Thoracic aorta (tissue), 1 donor: Measurements from ENCODE around the genes LGALS16, PLD3, SERTAD3 and SHKBP1.

DNA sequence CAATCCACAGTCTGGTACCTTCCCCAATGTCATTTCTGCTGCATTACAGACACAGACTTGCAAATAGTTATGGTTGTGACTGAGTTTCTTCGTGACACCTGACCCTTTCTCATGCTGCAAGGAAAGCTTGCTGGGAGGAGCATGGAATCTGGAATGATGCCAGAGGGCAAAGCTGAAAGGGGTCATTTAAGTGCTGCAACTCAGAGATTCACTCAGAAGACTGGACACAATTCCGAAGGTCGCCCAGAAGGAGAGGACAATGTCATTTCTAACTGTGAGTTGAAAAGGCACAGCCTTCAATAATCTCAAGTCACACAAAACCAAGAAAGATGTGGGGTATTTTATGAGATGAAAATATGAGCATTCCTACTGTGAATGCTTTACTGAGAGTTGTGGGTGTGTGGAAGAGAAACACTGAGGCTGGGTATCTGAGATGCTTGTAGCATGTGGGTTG is at the start of gene LGALS16:
Gene LGALS16 (plus strand): TSS at position 211 of the 454 bp plus-strand sequence.
- RAMPAGE, long total RNA, result no peak

DNA sequence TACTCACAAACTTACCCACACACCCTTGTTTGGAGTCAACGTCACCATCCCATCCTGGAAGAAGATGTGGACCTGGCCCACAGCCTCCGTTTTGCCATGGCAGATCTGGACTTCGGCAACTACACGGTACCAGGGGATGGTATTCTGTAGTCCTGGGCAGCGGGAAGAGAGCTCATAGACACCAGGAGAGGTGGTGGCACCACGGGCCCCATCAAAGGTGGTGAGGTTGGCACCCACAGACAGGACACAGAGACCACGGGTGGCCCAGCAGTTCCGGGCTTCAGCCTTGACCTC is 20.5 kb upstream of the FBL start:
- RAMPAGE, long total RNA, result no peak

- RAMPAGE, long total RNA, result no peak
Measured at GRCh38 chr19:39889896-39890163, 43.7 kb upstream of the FBL start.

DNA sequence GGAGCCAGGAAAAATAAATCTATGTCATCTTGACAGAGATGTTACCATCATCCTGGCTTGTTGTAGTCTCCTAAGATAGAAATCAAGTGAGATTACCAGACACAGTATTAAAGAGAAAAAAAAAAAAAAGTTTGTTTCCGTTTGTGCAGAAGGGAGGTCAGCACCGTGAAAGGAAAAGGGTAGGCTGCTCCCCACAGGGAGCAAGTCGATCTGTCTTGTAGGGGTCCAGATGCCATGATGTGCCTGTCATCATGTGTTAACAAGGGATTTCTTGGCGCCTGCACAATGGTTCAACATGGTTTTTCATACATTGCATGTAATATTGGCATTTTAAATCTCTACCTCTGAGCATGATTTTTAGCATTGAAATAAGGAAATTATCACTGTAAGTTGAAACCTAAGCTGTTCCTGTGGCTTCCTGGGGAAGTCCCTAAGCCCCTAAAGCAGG is 29.4 kb upstream of the PSMC4 start:
- RAMPAGE, long total RNA, result no peak

DNA sequence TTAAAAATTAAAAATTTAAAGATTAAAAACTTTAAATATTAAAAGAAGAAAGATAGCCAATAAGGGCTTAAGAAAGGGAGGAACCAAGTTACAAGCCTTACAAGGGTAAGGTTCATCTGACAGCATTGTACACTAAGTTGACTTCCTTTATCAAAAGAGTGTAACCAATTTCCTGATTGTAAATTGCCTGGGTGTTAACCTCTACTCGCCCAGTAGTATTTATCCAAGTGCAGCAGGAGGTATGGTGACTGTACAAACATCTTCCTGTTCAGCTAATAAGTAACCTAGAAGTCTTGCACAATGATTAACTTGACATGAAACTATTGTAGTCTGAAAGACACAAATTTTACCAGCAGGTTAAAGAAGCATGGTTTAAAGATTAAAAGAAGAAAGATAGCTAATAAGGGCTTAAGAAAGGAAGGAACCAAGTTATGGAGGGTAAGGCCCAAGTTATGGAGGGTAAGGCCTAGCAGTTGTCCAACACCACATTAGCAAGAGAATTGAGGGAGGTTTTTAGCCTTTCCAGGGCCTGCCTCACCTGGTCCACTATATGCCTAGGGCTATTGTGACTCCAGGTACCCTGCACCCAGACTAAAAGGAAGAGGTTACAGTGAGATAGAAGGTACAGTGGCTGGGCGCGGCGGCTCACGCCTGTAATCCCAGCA is 26.8 kb upstream of the PSMC4 start:
- RAMPAGE, long total RNA, result no peak

- RAMPAGE, long total RNA, result no peak
Measured at GRCh38 chr19:40204262-40204696, 13.1 kb downstream of the MAP3K10 start.

DNA sequence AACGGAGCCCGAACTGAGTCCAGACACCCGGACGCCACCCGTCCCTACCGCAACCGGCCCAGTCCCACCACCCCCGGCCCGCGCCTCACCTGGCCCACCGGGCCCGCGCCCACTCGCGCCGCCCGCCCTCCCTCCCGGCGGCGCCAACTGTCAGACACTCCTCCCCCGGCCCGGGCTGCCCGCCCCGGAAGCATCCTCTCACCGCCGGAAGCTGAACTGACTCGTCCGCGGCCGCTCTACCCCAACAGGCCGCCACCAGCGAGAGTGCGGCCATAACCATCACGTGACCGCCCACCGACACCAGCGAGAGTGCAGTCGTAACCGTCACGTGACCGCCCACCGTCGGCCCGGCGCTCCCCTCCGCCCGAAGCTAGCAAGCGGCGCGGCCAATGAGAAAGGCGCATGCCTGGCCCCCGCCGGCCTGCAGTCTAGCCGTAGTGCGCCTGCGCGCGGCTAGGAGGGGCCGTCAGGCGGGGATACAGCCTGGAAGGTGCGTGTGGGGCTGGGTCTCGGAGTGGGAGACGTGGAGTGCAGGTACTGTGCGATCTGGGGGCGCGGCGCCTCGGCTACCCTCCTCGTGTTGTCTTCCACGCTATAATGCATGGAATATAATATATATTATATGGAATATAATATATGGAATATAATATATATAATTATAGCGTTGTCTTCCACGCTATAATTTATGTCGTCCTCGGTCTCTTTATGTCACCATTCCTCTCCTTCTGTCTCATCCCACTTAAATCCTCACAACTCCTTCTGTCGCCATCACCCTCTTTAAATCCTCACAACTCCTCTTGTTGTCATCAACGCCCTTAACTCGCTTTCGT is at the start of gene PLD3:
Gene PLD3 (plus strand): TSS at position 461 of the 830 bp plus-strand sequence.
- RAMPAGE, long total RNA, result start-site peak on the minus strand centred at position 139 of the sequence, 57 bp wide, 18 reads; start-site peak on the plus strand centred at position 470 of the sequence, 9 bp wide, 78 reads

- RAMPAGE, long total RNA, result no peak
Measured at GRCh38 chr19:40410002-40410285, 3.2 kb downstream of the PRX start.

DNA sequence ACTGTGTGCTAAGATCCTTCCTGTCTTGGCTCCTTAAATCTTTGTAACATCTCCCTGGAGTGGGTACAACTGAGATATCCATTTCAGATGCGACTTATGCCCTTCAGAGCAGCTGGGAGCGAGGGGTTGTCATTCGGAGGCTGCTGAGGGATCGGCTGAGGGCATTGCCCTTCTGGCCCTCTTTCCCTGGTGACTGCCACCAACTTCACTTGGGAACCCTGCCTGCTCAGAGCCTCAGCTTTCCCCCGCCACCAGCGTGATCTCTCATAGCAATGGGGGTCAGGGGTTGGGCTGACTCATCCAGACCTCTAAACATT is 1.3 kb downstream of the PRX start:
- RAMPAGE, long total RNA, result no peak

DNA sequence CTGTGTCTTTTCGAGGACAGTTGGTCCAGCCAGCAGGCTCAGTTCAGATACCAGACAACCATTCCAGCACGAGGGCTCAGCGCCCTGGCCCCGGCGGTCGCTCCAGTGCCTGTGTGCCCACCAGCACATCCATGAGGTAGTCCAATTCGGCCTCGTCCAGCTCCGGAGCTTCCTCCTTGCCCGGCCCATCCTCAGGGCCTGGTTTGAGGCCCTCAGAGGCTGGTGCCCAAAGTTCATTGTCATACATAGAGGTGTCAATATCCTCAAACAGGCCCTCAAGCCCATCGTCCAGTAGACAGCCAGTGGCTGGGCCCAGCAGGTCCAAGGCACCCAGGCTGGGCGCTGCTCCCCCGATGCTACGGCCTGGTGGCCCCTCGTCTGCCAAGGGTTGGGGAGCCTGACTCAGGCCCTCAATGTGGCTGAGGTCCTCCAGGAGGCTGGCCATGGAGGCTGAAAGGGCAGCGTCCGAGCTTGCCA is 3.0 kb downstream of the SERTAD1 start:
- RAMPAGE, long total RNA, result no peak

DNA sequence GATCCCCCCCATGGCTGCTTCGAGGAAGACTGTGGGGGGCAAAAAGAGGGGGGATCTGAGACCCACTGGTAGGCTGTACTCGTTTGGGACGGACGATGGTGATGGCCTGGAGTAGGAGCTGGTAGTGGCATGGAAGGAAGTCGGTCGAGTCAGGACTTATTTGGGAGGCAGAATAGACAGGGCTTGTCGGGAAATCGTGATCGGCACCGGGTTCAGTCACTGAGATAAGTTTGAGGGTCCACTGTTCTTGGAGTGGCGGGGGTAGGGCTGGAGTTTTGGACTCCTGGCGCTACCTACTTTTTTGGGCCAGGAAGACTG is 869 bp downstream of the SERTAD1 start:
- RAMPAGE, long total RNA, result no peak

DNA sequence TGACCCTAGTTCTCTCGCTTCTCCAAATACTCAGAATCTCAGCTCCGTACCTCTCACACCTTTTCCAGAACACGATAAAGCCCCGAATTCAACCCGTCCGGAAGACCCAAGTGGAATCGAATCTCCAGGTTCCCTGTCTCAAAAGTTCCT is 455 bp downstream of the SERTAD3 start:
- RAMPAGE, long total RNA, result no peak

DNA sequence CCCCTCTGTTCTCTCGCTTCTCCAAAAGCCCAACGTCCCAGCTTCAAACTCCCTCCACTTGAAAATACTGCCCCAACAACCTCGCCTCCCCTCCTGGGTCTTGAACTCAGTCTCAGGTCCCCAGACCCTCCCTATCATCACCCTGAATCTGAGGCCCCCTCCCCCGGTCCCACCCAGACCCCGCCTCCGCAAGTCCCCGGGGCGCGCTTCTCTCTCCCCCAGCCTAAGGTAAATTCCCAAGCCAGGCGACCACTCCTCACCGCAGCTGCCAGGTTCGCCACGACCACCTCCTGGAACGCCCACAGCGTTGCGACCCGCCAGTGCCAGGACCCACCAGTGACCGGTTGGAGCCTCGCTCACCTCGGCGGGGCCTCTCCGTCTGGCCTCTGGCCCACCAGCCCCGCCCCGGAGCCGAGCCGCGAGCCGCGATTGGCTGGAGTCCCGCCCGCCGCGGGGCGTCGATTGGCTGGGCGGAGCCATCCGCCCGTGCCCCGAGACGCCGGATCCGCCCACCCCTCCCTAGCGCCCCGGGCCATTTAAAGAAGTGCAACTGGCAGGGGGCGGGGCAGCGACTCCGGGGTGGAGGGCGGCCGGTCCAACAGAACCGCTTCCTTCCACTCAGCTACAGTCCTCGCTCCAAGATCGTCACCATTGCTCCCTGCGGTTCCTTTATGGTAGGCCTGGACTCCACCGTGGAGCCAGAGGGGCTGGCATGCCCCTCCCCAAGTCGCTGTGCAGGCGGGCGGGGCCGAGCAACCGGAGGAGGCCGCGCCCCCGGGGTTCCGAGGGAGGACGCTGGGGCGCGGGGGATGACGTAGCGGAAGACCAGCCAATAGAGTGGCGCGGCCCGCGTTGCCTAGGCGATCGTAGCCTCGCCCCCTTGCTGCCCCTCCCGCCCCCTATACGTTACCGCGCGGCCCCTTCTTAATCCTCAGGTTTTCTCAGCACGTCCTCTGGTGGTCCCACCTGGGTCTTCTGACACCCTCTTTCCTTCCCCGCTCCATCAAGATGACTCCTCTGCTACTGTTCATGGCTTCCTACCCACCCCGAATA is at the start of gene SERTAD3:
Gene SERTAD3 (minus strand): TSS at position 381 of the 1,053 bp plus-strand sequence.
- RAMPAGE, long total RNA, result start-site peak on the minus strand centred at position 343 of the sequence, 48 bp wide, 73 reads

GRCh38 chr19:40567799-40568487 is 8.7 kb upstream of the SHKBP1 start:
- RAMPAGE, long total RNA, result no peak

- RAMPAGE, long total RNA, result start-site peak on the plus strand at chr19:40576862-40576905, 368 reads
Measured at GRCh38 chr19:40576018-40576986, at the start of gene SHKBP1. Gene SHKBP1 (plus strand): TSS chr19:40576873.

- RAMPAGE, long total RNA, result no peak
Measured at GRCh38 chr19:40582608-40583627, 6.2 kb downstream of the SHKBP1 start.

DNA sequence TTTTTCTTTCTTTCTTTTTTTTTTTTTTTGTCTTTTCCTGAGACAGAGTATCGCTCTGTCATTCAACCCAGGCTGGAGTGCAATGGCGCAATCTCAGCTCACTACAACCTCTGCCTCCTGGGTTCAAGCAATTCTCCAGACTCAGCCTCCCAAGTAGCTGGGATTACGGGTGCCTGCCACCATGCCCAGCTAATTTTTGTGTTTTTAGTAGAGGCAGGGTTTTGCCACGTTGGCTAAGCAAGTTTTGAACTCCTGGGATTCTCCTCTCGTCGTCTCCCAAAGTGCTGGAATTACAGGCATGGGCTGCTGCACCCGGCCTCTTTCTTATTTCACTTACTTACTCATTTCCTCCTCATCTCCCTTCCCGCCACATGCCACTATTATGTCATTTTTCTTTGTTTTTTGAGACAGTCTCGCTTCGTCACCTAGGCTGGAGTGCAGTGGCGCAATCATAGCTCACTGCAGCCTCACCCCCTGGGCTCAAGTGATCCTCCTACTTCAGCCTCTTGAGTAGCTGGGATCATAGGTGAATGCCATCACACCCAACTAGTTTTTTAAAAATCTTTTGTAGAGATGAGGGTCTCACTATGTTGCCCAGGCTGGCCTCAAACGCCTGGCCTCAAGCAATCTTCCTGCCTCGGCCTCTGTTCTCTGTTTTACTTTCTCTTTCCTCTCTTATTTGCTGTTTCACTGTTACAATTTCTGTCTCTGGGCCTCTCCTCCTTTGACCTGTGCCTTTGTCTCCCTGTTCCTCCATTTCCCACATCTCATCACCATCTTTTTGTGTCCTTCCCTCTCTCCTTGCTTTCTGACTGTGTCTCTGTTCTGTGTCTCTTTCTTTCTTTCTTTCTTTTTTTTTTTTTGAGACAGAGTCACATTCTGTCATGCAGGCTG is 9.1 kb downstream of the SHKBP1 start:
- RAMPAGE, long total RNA, result no peak

DNA sequence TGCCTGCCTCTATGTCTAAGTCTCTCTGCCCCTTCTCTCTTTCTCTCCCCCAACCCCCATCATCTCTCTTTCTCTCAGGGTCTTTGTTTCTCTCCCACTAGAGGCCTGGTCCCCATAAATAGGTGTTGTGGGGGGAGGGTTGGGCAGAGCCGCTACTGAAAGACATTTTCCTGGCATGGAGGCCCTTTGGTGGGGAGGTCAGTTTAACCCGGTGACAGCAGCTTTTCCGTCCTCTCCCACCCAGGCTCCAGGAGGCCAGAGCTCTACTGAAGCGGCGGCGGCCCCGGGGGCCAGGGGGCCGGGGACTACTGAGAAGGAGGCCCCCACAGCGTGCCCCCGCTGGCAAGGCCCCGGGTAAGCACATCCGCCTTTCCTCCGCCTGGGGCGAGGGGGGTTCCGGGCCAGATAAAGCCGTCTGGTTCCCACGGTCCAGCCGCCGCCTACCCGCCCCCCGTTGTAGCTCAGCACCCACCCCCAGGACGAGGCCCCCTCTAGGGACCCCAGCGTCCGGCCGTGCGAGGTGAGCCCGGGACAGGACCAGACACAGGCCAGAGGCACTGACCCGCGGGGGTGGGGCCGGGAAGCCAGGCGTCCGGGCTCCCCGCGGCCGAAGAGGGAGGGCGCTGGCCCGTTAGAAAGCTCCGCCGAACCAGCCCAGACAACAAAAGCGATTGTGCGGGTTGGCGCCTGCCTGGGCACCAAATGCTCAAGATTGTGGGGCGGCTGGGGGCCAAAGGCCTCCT is 1.2 kb upstream of the LTBP4 start:
- RAMPAGE, long total RNA, result no peak

DNA sequence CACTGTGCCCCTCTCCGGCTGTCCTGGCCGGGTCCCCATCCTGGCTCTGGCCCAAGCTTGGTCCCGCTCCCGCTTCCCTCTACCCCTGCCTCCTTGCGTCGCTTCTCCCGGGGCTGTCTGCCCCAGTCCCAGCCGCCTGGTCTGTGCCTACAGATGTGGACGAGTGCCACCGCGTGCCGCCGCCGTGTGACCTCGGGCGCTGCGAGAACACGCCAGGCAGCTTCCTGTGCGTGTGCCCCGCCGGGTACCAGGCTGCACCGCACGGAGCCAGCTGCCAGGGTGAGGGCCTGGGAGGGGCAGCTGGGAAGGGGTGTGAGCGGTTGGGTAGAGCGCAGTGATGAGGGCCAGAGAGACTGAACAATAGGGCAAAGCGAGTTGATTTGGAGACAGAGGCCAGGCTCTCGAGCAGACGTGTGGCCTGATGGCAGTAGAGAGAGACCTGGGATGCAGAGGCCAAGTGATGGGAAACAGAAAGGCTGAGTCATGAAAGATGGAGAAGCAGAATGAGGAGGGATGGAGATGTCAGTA is 9.3 kb downstream of the LTBP4 start:
- RAMPAGE, long total RNA, result start-site peak on the plus strand centred at position 208 of the sequence, 100 bp wide, 216 reads

GRCh38 chr19:40669775-40670113 is 20.7 kb downstream of the NUMBL start:
- RAMPAGE, long total RNA, result no peak